Endometrial microvascular endothelial cells (primary cell): ENCODE measurements around the genes WFDC12, SEMG2 and WFDC11.

DNA sequence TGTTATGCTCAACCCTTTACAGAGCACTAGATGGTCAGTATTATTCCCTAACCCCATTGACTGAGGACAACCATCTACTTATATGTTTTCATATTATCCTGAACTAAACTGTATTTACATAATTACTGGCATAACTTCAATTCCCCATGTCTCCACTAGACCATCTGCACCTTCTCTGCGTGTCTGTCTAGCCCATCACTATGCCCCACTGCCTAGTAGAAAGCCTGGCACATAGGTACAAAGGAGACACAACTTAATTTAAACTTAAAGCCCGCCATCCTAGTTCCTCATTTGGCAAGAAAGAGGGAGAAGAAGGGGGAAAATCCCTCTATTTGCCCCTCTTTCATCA, 1.7 kb downstream of the PKIG start:
- RAMPAGE, long total RNA: no peak

DNA sequence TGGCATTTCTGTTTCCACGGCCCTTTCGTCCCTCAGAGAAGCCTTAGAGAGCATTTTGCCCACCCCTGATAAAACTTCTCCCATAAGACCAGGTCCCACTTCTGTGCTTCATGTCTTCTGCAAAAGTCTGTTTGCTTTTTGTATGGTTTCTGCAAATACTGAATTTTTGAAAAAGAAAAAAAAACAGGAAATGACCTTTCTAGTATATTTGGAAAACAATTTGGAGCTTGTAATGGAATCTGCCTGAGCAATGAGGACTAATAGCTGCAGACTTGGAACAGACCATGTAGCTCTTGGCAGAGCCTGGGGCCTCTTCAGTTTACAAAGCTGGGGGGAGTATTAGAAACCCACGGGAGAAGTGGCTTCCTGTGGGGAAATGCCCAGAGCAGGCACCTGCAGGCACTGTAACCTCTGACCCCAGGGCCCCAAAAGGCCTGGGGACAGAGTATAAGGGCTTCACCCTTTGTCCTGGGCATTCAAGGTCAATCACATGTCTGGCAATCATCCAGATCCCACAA, 19.3 kb downstream of the PKIG start:
- RAMPAGE, long total RNA: no peak

GRCh38 chr20:44616592-44617153, 34.3 kb downstream of the PKIG start:
- RAMPAGE, long total RNA: no peak

- RAMPAGE, long total RNA: no peak
These were observed 5.3 kb downstream of the ADA start for GRCh38 chr20:44646149-44646694.

- RAMPAGE, long total RNA: no peak
These were observed 1.1 kb upstream of the CCN5 start for GRCh38 chr20:44714048-44714402.

GRCh38 chr20:44734929-44735446, 10.7 kb upstream of the KCNK15 start:
- RAMPAGE, long total RNA: no peak

GRCh38 chr20:44911182-44911972, 1.5 kb downstream of the PABPC1L start:
- RAMPAGE, long total RNA: no peak

GRCh38 chr20:45124373-45124570, at the start of gene WFDC12:
WFDC12 (minus strand) TSS chr20:45124465.
- RAMPAGE, long total RNA: no peak

GRCh38 chr20:45138492-45139333, 14.4 kb upstream of the WFDC12 start:
- RAMPAGE, long total RNA: no peak

DNA sequence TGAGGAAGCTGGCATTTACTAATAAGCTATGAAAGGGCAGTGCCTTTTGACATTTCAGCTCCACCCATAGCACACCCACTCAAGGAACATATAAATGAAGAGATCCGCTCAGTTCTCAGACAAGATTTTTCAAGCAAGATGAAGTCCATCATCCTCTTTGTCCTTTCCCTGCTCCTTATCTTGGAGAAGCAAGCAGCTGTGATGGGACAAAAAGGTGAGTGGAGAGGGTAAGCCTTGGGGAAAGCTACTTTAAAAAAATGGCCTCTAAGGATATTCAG, at the start of gene SEMG2:
TSS of gene SEMG2 (plus strand) at position 122 of the 278 bp plus-strand sequence.
- RAMPAGE, long total RNA: no peak

- RAMPAGE, long total RNA: no peak
These were observed 11.7 kb downstream of the SDC4 start for GRCh38 chr20:45336238-45337288.

- RAMPAGE, long total RNA: no peak
These were observed 2.0 kb downstream of the SDC4 start for GRCh38 chr20:45346035-45346727.

DNA sequence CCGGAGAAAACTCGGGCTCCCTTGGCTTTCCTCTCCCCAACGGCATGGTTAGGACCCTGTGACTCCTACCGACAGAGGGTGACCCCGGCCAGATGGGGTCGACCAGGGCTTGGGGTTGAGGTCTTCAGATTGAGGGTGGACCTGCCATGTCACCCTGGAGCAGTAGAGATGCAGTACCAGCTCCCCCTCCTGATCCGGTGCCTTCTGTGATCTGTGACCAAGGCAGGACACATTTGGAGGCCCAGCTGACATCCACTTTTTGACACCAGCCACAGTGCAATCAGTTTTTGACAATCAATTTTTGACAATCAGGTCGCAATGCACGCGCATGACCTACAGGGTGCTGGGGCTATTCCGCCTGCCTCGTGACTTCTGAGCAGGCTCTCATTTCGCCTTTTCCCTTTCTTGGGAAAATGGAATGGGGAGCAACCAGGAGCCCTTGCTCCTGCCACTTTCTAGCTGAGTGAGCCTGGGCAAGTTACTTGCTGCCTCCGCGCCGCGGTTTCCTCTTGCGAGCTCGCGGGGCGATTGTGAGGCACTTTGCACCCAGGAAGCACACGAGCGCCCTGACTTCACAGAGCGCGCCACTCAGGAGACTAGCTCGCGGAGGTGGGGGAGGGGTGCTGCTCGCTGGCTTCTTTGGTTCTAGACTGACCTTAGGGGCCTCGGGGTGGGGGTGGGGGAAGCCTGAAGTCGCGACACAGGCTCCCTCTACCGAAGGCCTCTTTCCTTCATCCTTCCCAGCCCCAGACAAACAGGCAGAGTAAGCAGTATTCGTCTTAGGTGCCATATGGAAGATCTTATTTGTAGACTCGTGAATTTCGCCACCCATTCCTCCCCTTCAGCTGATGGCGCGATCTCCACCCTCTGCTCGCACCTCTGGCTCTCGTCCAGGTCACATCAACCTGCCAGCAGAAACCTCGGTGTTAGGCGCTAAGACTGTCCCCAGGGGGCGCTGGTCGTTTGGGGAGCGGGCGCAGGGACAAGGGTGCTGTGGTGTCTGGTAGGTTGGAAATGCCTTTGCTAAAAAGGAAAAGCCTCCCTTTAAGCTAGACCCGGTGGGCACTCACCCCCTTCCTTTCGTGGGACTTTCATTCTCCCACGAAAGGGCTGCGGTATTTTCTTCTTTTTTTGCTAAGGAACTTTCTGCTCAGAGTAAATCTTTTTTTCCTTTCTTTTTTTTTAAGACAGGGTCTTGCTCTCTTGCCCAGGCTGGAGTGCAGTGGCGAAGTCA, 4.6 kb downstream of the TP53TG5 start:
- RAMPAGE, long total RNA: no peak

DNA sequence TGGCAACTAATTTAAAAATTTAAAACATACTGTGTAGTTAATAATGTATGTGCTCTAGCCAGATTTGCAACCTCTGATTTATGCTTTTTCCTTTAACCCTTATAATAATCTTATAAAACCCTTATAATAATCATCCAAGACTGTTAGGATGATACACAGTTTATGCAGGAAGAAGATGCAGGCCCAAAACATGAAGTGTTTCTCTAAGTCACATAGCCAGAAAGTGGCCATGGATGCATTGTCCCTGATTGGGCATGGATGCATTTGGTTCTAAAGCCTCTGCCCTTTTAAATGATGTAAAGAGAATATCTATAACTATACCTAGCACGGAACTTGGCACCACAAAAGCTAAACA, 2.1 kb upstream of the WFDC2 start:
- RAMPAGE, long total RNA: no peak

DNA sequence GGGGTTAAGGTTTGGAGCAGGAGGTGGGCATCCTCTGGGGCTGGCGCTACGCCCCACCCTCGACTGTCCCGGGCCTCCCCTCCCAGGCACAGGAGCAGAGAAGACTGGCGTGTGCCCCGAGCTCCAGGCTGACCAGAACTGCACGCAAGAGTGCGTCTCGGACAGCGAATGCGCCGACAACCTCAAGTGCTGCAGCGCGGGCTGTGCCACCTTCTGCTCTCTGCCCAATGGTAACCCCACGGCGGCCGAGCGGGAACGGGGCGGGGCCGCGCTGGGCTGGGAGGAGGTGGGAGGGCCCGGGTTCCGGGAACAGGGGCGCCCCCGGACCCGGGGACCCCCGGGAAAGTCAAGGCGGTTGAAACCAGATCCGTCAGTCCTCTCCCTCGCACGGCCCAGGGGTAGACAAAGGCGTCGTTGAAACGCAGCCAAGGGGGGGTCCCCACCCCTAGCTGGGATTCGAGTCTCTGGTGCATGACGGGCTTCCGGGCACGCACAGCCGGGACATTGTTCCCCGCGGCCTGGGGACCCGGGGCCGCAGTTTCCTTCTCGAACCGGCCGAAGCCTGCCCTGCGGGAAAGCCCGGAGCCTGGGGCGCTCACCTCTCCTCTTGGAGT, 857 bp downstream of the WFDC2 start:
- RAMPAGE, long total RNA: no peak

DNA sequence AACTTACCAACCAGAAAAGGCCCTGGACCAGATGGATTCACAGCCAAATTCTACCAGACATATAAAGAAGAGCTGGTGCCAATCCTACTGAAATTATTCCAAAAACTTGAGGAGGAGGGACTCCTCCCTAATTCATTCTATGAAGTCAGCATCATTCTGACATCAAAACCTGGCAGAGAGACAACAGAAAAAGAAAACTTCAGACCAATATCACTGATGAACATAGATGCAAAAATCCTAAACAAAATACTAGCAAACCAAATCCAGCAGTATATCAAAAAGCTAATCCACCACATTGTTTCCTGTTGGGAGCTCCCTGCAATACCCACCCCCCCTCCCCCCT, at the start of gene WFDC11:
TSS of gene WFDC11 (minus strand) at position 69 of the 343 bp plus-strand sequence.
- RAMPAGE, long total RNA: no peak

DNA sequence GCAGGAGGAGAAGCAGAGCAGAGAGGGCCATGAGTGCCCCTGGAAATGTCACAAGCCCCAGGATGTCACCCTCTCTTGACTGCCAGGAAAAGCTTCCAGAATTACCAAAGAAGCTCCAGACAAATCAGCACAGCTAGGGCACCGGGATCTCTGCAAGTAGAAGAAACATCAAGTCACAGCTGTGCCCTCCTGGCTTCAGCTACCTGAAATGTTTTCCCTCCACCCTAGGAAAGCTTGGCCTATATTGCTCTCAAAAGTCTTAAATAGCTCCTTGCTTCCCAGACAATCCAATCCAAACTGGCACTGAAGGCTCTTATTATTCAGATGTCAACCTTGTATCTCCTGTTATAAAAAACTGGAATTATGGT, 17.4 kb downstream of the WFDC3 start:
- RAMPAGE, long total RNA: no peak

- RAMPAGE, long total RNA: start-site peak on the plus strand at chr20:45812974-45813069, 37 and 94 reads in 2 replicates
These were observed 507 bp downstream of the UBE2C start for GRCh38 chr20:45812799-45813502.

GRCh38 chr20:45892635-45893635, 1.8 kb downstream of the CTSA start:
- RAMPAGE, long total RNA: no peak

DNA sequence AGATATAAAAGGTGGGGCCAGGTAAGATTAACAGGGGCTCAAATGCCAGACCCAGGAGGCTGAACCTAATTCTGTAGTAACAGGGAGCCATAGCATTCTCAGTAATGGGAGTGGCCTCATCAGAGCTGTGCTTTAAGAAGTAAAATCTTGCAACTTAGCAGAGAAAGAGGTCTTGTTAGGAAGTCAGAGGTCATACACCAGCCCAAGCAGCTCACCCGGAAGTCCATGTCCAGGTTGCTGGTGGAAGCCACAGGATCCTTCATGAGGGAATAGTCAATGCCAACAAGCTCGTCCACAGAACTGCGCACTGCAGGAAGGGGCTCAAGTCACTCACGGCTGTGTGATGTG, 5.9 kb downstream of the PLTP start:
- RAMPAGE, long total RNA: no peak